Thoracic aorta (tissue), 1 donor: ENCODE measurements around a stretch of chr7.

- RAMPAGE, long total RNA: no peak
Measured at GRCh38 chr7:158325992-158326437, 261.6 kb downstream of the PTPRN2 start.

DNA sequence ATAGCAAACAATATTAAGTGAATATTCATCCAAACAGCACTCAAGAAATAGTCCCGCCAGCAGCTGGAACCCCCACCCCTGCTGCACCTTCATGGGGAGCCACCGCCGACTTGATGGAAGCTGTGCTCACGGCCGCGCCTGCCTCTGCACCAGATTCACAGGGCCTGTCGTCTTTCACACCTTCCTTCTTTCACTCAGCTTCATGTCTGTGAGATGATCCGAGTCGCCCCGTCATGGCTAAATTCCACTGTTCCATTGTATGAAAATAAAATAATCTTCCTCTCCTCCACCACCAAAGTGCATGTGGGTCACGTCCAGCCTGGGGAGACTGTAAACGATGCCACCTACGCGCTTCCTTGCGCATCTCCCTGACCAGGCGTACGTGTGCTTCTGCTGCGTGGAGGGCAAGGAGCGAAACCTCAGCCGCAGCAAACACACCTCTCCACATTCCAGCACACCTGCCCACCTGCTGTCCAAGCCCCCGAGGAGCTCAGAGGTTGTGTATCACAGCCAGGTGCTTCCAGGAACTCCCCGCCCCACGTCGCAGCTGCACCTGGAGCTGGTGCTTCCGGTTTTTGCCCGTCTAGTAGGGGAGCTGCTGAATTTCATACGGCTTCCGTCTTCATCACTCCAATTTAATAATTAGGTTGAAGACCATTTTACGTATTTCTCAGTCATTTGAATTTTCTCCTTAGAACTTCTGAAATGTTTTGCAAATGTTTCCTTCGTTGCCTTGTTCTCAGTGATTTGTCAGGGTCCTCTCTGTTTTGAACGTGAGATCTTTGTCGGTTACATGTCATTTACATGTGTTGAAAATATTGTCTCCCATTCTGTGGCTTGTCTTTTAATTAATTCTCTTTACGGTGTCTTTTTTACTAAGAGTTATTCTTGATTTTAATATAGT lies 136.9 kb downstream of the PTPRN2 start:
- RAMPAGE, long total RNA: no peak

DNA sequence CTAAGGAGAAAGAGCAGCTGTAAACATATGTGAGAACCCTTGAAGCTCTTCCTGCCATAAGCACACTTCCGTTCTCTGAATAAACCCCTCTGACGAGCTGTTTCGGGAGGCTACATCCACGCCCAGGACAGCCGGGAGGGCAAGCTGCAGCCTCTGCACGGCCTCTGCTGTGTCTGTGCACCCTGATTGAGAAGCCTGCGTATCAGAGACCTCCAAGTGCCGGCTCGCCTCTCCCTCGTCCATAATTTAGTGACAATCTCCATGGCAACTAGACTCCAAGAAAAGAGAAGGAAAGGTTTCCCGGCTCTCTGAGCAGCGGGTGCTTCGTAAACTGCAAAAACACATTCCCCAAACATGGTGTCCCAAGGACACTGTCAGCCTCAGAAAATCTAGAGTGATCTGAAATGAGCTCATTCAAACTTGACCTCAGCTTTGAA lies 114.3 kb downstream of the PTPRN2 start:
- RAMPAGE, long total RNA: no peak

DNA sequence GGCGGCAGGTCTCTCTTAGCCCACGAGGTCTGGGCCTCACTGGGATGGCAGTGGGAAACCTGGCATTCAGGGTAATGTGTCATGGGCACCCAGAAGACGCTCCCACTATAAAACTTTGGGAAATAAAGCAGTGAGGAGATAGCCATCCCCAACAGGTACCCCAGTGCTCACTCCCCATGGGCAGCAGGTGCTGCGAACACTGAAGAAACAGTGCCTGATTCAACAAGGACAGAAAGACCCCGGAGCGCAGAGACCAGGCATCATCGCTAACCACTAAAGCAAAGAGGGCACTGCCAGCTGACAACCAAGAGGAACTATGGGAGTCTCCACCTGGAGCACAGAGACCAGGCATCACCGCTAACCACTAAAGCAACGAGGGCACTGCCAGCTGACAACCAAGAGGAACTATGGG lies 14.5 kb upstream of the PTPRN2 start:
- RAMPAGE, long total RNA: no peak

GRCh38 chr7:158779660-158780469 lies 49.4 kb downstream of the ESYT2 start:
- RAMPAGE, long total RNA: no peak

- RAMPAGE, long total RNA: no peak
Measured at GRCh38 chr7:158793997-158794635, 35.2 kb downstream of the ESYT2 start.

DNA sequence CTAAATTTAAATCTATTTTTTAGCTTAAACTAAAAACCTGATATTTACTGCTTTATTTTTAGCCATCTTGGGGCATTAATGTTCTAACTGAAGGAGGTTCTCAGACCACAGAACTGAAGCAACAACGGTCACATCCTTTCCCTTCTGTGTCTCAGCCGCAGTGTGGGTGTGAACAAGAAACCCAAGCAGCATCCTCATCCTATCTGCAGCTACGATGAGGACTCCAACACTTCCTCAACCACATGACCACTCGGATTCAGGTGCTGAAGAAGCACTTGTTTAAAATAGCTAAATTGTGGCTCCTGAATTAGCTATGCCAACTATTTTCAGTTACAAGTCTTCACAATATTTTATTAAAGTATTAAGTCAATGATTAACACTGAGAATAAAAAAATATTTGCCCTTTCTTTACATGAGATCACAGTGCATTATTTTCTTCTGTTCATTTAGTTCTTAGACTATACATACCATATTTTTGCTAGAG lies 5.2 kb downstream of the ESYT2 start:
- RAMPAGE, long total RNA: no peak

DNA sequence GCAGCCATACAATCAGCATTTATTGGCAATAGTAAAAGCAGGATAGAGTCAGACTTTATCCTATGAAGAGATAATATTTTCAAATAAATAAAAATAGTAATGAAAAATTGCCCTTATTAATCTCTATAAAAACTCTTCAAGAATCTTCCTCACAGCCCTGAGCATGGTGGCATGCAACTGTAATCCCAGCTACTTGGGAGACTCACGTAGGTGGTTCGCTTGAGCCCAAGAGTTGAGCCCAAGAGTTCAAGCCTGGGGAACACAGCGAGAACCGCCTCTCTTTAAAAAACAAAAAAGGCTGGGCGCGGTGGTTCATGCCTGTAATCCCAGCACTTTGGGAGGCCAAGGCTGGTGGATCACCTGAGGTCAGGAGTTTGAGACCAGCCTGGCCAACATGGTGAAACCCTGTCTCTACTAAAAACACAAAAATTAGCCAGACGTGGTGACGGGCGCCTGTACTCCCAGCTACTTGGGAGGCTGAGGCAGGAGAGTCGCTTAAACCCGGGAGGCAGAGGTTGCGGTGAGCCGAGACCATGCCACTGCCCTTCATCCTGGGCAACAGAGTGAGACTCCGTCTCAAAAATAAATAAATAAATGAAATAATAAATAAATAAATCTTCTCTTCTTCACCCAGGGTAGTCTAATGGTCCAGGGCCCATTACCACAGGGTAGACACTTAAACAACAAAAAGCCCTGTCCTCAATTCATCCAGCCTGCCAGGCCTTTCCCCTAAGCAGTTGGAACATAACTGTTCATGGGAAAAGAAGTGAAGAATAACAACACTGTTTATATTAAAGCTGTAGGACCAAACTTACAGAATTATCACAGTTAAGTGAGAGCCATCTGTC lies 4.4 kb downstream of the ESYT2 start:
- RAMPAGE, long total RNA: no peak

DNA sequence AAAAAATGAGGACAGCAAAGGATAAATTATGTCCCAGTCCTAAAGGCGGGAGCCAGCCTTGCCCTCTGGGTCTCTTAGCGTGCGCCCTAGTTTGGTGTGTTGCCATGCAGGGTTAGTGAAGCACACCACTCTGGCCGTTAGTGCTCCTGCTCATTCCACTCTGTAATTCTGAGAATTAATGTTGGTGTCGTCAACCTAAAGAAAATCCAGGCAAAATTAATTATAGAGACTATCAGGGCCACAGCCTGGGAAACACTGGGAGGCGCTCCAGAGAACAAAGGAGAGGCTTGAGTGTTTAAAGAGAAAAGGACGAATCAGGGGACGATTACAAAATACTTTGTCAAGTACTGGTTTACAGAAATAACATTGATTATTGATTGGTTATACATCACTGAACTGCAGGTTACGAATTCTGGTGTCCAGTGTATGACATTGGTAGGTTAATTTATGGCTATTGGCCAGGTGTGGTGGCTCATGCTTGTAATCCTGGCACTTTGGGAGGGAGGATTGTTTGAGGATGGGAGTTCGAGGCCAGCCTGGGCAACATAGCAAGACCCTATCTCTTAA lies 5.7 kb downstream of the DYNC2I1 start:
- RAMPAGE, long total RNA: no peak

DNA sequence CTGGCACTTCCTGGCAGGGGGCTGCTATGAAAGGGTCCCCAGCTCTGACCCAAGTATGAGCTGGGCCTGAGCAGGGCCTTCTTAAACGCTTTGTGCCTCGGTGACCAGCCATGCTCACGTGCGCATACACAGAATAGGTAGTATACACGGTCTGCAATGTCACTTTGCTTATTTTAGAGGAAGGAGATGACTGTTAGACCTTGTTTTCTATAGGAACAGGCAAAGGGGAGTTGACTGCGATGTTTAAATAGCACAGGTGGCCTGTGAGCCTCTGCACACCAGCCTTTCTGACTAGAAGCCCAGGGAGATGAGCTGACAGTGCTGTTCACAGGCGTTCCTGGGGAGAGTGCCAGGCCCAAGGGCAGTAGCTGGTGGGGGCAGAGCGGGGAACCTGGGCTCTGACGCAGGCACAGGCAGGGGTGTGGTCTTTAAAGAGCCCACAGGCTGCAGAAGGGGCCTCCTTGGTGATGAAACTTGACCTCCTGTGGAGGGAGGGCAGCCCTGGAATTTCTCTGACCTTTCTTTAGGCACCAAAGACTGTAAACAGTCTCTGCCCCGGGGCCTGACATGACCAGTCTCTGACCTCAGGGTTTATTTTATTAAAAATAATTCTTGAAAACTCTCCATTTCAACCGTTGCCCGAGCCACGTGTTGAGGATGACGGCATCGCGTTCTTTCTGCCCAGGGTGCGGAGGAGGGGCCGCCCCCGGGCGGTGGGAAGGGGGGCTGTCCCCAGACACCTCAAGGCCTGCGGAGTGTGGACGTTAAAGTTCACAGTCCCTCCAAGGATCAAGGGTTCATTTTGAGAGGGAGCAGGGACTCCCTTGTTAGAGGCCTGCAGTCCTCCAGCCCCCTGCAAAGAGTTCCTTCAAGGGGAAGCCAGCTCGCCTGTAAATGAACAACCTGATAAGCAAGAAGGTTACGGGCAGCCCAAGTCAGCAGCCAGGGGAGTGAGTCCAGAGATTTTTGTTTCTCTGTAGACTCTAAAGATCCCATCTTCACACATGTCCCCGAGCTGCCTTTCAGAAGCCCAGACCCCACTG lies 129.2 kb downstream of the VIPR2 start:
- RAMPAGE, long total RNA: no peak

GRCh38 chr7:159094875-159095496 lies 49.7 kb downstream of the VIPR2 start:
- RAMPAGE, long total RNA: no peak

GRCh38 chr7:159112013-159112907 lies 32.4 kb downstream of the VIPR2 start:
- RAMPAGE, long total RNA: no peak